SEM (cell line): ENCODE measurements around the gene CRACR2B.

- PRO-cap, result no peak
These were observed 15.3 kb downstream of the DEAF1 start for GRCh38 chr11:679496-680384.

DNA sequence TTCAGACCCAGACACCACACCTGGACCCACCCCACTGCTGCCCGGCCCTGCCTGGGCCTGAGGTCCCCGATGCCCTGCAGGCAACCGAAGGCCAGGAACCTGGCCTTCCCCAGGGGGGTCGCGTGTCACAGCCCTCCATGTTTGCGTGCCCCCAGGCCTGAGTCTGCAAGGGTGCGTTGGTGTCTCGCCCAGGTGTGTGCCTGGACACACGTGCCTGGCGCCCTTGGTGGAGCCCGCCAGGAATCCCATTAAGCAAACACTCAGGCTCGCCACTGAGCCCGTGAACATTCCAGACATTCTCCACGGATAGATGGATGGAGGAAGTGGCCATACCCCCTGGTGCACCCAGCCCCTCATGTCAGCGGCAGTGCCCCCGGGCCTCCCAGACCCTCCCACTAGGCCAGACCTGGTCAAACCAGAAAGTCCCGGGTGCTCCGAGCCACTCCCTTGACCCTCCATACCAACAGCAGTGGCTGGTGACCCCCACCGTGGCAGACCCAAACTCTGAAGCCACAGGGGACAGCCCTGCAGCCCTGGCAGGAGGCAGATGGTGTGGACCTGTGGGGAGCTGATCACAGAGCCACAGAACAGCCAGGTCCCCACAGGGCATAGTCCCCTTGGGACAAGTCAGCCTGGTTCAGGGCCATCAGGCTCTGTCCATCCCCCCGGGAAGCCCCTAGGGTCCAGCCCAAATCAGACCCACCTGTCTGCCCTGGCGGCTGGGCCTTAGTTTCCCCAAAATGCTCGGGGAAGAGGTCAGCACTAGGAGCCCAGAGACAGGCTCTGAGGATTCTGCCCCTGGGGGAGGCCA lies 1.8 kb downstream of the EPS8L2 start:
- PRO-cap, result no peak

- PRO-cap, result no peak
These were observed 20.3 kb upstream of the TALDO1 start for GRCh38 chr11:726891-727462.

- PRO-cap, result bidirectional peak, plus-strand start at chr11:748648, minus-strand start at chr11:748481
These were observed 913 bp downstream of the TALDO1 start for GRCh38 chr11:747945-748808.

DNA sequence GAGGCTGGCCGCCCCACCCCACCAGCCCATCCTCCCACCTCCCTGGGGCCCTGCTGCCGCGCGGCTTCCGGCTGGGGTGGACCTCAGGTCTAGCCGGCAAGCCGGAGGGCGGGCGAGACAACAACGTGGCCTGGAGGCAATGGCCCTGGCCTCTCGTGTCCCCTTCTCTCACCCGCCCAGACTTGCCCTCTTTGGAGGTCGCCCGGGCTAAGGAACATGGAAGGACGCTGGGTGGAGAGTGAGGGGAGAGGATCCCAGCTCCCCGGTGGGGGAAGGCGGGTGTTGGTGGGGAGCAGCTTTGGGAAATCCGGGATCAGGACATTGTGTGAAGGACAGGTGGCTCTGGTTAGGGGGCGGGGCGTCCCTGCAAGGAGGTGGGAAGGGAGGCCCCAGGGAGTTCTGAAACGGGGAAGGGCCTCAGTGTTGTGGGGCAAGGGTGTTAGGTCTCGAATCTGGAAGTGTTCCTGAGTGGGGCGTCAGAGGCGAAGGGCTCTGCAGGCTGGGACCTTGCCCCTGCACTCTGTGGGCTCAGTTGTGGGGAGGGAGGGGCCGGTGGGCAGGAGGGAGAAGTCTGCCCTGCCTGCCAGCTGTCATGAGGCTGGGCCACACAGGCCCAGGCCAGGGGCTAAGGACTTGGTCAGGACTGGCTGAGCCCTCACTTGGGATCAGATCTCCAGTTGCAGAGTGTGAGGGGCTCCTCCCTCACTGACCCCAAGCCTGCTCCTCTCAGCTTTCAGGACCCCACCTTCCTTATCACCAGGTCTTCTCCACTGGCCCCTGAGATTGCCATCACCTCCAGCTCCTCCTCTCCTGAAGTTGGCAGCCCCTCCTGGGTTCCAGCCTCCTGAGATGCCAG lies at the start of gene CRACR2B:
Gene CRACR2B, plus strand, starts transcription at position 420 of the 856 bp plus-strand sequence.
- PRO-cap, result no peak

GRCh38 chr11:830131-830720 lies 2.5 kb downstream of the CRACR2B start:
- PRO-cap, result no peak

DNA sequence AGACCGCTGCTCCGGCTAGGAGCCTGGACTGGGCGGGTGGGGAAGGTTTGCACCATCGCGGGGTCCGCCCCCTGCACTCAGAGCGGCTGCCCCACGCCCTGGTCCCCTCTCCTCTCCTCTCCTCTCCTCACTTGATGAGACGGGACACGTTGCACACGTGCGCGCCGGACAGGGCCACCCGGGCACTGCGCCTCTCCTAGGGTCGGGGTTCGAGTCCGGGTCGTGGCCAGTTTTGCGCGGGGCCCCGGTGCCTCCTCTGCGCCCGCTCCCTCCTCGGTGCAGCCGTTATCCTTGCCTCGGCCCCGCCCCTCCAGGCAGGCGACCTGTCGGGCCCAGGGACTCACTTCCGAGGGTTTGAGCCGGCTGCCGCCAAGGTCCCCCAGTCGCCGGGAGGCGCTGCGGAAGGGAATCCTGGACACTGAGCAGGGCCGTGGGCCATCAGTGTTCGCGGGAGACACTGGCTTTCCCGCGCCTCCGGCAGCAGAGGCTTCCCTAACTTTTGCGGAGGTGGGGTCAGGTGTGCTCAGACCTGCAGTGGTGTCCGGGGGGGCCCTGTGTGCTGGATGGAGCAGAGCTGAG lies 7.9 kb downstream of the TSPAN4 start:
- PRO-cap, result no peak

- PRO-cap, result no peak
These were observed 18.4 kb downstream of the TSPAN4 start for GRCh38 chr11:861105-861385.

DNA sequence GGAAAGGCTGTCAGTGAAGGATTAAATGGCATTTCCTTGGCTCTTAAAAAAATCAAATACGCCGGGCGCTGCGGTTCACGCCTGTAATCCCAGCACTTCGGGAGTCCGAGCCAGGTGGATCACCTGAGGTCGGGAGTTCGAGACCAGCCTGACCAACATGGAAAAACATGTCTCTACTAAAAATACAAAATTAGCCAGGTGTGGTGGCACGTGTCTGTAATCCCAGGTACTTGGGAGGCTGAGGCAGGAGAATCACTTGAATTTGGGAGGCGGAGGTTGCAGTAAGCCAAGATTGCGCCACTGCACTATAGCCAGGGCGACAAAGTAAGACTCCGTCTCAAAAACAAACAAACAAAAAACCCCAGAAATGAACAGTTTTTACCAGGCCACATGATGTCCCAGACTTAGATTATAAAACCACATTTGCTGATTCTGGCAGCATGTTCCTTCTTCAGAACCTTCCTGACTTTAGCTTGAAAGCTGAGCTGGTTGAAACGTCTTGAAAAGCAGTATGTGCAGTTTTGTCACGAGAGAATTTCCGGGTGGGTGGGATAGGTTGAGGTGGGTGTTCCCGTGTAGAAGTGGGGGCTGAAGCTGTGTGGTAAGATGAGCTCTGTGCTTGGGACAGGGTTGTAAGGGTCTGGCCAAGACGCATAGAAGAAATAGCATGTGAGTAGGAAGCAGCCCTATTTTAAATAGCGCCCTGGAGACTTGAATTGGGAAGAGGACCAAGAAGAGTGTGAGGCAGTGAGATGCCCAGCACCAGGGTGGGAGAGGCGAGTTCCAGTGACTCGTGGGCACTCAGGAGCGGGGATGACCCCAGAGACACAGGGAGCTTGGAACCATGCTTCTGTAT lies 7.5 kb downstream of the AP2A2 start:
- PRO-cap, result no peak

DNA sequence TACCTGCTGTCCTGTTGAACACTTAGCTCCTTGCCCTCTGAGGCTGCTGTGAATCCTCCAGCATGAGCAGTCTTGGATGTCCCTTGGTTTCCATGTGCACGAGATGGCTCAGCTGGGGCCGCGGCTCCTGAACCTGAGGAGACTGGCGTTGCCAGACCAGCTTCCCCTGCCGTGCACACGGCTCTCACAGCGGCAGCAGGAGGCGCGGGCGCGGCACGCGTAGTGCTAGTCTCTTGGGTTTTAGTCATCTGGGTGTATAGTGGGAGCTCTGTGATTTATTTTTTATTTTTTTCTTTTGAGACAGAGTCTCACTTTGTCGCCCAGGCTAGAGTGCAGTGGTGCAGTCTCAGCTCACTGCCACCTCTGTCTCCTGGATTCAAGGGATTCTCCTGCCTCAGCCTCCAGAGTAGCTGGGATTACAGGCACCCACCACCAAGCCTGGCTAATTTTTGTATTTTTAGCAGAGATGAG lies 54.7 kb downstream of the MUC6 start:
- PRO-cap, result no peak

DNA sequence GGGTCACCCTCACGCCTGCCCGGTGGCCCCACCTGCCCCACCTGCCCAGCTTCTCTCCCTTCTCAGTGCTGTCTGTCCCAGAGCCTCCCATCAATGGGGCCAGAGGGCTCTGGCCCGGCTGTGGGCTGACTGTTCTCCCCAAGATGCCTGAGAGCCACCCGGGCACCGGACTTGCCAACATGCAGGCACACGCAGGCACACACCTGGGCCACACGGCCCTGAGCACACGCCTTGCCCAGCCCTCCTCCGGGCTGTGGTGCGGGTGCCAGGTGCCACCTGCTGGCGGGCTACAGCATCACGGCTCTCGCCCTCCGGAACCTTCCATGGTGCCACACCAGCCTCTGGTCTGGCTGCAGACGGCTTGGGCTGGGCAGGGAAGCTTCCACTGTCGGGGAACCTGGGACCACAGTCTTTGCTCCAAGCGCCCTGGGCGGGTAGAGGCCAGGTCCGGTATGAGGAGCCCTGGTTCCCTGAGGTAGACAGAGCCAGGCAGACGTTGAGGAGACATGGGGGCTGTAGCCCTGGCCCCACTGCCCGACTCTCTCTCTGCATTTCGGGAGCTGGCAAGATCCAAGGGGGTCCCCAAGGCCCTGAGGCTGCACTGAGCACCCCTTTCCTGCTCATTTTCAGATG lies 14.6 kb upstream of the MUC6 start:
- PRO-cap, result no peak

- PRO-cap, result no peak
These were observed 18.3 kb upstream of the MUC6 start for GRCh38 chr11:1054823-1055172.

GRCh38 chr11:1150713-1151471 lies 6.9 kb upstream of the MUC5AC start:
- PRO-cap, result no peak

GRCh38 chr11:1223574-1224595 lies 1.0 kb downstream of the MUC5B start:
- PRO-cap, result no peak

GRCh38 chr11:1231207-1231955 lies 8.5 kb downstream of the MUC5B start:
- PRO-cap, result no peak

GRCh38 chr11:1233590-1234086 lies 10.8 kb downstream of the MUC5B start:
- PRO-cap, result no peak

- PRO-cap, result no peak
These were observed 14.3 kb downstream of the MUC5B start for GRCh38 chr11:1237133-1237614.

- PRO-cap, result no peak
These were observed 10.5 kb downstream of the TOLLIP start for GRCh38 chr11:1298722-1299599.

DNA sequence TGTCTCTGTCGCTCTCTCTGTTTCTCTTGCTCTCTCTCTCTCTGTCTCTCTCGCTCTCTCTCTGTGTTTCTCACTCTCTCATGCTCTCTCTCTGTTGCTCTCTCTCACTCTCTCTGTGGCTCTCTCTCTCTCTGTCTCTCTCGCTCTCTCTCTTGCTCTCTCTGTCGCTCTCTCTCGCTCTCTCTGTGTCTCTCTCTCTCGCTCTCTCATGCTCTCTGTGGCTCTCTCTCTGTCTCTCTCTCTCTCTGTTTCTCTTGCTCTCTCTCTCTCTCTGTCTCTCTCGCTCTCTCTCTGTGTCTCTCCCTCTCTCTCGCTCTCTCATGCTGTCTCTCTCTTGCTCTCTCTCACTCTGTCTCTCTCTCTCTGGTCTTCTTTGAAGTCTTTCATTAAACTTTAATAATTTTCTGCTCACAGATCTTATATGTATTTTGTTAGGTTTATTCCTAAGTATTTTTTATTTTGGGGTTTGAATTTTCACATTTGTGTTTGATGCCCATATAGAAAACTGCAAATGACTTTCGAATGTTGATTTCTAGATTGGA lies 33.0 kb upstream of the BRSK2 start:
- PRO-cap, result no peak

- PRO-cap, result no peak
These were observed 31.5 kb upstream of the BRSK2 start for GRCh38 chr11:1358066-1358765.